NB4 (cell line): Measurements from ENCODE around the genes MYO5A and CCPG1.

GRCh38 chr15:52262911-52263183 is 32.8 kb downstream of the MYO5C start:
- RRBS = no CpG with 5 or more reads among the region's 3 CpGs

DNA sequence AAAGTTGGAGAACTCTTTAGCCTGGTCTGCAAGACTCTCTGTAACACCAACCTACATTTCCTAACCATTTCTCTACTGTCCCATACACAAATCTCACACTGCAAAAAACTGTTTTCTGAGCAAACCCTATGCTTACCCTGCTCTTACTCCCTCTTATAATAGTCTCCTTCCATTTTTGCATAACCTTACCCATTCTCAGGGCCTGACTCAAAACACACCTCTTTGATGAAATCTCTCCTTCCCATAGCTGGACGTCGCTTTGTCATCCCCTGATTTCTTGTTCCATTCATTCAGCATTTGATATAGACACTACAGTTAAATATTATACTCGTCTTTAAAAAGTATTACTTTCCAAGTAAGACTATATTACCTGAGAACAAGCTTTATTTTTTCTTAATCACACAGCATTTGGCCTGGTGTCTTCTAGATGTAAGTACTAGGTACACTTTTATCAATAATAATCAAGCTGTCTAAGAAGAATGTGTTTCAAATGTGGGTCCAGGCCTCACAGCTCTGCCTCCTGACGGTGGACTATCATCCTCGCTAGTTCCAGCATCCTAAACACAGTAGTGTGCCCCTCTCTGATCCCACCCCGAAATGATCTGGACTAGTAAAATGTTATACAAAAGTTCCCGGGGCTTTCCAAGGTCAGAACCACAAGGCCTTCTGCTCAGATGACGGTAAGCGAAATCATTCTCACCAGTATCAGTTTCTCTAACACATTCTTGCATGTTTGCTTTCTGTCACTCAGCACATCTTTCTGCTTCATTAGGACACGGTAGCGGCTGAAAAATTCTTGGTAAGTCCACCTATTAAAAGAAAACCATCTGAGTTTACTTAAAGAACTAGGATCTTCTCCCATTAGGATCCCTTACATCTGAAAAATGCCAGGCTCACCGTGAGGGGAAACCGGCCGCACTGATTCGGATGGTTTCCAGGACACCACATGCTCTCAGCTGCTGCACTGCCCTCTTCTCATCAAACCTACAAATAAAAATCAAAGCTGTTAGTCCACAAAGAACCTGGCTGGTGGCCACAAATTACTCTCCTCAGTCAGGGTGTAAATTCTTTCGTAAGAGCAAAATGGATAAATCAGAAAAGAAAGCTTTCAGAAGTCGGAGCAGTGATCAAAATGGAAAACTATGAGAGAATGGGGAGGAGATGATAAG is 83.7 kb upstream of the MYO5C start:
- RRBS = no CpG with 5 or more reads among the region's 17 CpGs

DNA sequence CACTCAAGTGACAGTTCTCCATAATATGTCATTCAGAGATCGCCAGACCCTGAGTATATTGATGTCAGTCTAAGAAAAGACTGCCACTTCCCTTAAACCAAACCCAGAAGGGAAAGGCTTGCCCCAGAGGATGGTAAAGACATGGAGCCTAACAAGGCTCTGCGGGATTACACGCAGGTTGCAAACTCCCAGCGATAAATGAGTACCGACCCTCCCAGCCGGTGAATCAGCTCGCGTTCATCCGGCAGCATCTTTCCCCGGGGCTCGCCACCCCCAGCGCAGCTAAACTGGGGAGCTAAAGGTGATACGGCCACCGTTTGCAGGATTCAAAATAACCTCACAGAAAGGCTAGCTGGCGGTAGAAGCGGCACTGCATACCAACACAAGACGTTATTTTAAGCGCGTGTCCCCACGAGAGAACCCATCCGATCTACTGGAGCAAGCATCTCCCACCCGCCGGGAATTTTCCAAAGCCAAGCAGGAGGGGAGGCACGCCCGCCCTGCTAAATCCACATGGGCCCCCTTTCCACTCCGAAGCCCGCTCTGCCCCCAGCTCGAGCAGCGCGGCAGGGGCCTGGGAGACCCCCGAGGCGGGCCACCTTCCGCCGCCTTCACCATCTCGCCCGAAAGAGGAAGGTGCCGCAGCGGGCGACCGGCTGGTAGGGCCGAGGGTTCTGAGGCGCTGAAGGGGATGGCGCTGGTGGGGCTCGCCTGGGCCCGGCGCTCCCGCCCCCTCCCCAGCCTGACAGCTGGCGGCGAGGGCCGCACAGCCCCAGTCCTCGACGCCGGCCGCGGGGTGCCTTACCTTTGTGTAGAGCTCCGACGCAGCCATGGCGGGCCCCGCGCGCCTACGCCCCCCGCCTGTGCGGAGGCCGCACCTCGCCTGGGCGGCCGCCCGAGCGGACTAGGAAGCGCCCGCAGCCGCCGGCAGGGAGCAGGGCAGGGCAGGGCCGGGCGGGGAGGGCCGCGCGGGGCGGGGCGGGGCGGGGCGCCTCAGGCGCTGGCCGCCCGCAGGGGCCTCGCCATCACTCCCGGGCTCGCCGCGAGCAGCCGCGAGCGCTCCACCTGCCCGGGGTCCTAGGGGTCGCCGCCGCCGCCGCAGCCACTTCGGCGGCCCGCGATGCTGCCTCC is at the start of gene MYO5A:
TSS of gene MYO5A (minus strand) at position 906 of the 1,131 bp plus-strand sequence.
- RRBS = under 1% methylated on average over 34 of the region's 104 CpGs

- RRBS = no CpG with 5 or more reads among the region's 3 CpGs
These were observed 2.0 kb downstream of the ARPP19 start for GRCh38 chr15:52566789-52567284.

DNA sequence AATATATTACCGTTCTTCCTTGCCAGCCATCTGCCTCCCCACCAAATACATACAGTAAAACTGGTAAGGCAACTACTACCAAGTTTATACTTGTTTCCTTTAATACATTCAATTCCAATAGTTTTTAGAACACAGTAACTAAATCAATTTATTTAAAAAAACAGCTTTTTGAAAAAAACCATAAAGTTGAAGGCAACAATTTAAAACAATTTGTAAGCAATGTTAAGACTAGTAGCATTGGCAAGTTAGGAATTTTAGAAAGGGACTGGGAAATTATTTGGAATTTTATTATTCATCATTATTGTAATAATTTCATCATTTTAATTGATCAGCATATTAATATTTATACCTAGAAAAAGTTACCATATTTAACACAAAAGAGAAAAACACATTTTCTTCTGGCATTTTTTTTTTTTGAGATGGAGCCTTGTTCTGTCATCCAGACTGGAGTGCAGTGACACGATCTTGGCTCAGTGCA is 20.6 kb upstream of the ARPP19 start:
- RRBS = no CpG with 5 or more reads among the region's 2 CpGs

- RRBS = under 1% methylated on average over 19 of the region's 51 CpGs
These were observed 600 bp downstream of the ATOSA start for GRCh38 chr15:52678499-52679077.

- RRBS = no CpG with 5 or more reads among the region's 3 CpGs
These were observed 1.6 kb upstream of the ATOSA start for GRCh38 chr15:52680656-52681313.

DNA sequence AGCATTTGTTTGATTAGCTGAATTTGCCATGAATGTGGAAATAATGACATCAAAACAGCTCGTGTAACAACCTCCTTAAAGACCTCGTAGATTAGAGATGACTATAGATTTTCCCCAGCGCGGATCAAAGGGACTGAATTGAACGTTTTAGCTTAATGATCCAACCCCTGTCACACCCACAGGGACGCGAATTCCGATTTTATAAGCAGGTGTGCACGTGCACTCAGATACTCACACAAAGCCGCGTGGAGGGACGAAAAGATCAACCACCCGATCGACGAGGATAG is 7.2 kb downstream of the ONECUT1 start:
- RRBS = no CpG with 5 or more reads among the region's 15 CpGs

- RRBS = 92% methylated on average over 9 of the region's 28 CpGs
These were observed 15.0 kb upstream of the ONECUT1 start for GRCh38 chr15:52805124-52805562.

DNA sequence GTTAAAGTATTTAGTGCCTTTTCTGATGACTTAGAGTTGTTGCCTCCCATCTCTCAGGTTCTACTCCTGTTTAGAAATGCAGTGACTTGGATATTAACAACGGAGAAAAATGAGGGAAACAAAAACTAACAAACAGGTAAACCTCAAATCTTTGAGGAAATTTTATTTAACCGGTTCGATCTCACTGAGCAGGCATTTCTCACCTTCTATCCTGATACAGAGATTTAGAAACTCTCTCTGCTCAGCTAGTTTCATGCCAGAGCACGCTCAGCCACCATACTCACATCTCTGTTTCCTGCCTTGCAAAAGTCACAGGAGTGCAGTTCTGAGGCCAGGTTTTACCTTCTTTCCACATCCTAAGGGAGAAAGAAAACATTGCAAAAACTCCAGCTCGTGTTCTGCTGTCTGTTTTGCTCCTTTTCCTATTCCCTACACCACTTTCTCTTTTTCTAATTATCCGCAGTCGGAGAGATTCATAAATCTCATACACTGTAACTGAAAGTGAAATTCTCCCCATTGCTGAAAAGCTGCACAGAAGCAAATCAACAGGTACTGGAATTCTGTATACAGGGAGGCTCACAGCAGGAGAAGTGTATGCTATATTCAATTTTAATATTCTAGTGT is 240.6 kb upstream of the ONECUT1 start:
- RRBS = no CpG with 5 or more reads among the region's 7 CpGs

DNA sequence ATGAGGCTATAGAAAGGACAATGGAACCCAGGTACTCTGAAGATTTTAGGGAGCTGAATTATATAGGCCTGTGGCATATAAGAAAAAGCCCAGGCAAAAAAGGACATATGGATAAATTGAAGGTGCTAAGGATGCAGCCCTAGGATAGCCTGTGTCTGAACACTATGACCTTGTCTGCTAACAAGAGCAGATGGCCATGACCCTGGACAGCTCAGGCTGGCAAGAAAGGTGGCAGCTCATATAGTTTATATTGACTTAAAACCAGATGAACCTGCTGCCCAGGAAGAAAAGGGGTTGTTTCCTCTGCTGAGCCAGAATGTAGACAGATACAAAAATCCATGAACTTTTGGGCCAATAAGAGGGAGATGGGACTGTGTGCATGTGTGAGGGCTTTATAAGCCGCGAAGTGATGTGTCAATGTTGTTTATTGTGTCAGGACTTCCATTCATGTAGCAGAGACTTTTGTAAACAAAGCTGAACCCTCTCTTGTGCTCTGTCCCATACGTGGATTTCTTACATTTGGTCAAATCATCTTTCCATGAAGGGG is 321.4 kb downstream of the WDR72 start:
- RRBS = no CpG with 5 or more reads among the region's 3 CpGs

- RRBS = no CpG with 5 or more reads among the region's 3 CpGs
These were observed 309.5 kb downstream of the WDR72 start for GRCh38 chr15:53449783-53450472.

GRCh38 chr15:53455366-53455628 is 304.2 kb downstream of the WDR72 start:
- RRBS = no CpG with 5 or more reads among the region's 2 CpGs

DNA sequence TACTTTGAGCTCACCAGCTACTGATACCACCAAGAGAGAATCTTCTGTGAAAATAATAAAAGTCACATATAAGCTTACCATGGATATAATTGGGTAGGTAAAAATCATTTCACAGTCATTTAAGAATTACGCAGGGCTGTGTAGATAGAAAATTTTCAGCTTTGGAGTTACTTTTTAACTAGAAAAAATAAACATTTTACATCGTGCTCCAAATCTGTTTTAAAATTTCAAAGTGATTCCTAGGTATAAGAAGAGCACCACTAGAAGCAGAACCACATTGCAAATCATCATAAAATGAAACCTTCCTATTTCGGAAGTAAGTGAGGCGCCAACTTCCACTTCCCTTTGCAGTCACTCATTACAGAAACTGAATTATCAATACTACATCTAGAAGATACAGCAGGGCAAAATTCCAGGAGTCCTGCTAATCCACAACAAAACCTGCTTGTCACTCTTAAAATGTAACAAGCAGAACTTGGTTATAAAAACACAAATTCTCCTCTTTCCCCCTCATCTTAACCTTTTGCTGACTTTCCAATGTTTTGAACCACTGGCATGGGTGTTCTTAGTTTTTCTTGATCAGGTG is 44.9 kb downstream of the WDR72 start:
- RRBS = no CpG with 5 or more reads among the region's 4 CpGs

DNA sequence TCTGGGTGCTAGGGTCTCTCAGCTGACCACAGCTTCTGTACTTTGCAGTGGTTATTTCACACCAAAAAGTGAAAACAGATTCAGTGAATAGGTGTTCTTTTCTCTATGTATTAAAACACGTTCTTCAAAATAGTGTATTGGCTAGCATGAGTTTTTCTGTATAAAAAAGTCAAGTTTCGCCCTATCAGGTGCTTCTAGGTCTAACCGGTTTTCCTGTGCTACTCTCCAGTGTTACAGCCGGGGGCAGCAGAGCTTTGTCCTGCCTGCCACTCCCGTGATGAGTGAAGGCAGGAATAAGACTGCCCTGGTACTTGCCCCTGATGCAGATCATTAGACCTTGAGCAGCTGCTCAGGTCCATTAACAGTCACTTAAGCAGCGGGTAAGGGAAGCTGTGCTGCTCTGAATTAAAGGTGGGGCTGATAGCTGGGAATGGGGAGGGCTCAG is 1.4 kb upstream of the UNC13C start:
- RRBS = no CpG with 5 or more reads among the region's 6 CpGs

DNA sequence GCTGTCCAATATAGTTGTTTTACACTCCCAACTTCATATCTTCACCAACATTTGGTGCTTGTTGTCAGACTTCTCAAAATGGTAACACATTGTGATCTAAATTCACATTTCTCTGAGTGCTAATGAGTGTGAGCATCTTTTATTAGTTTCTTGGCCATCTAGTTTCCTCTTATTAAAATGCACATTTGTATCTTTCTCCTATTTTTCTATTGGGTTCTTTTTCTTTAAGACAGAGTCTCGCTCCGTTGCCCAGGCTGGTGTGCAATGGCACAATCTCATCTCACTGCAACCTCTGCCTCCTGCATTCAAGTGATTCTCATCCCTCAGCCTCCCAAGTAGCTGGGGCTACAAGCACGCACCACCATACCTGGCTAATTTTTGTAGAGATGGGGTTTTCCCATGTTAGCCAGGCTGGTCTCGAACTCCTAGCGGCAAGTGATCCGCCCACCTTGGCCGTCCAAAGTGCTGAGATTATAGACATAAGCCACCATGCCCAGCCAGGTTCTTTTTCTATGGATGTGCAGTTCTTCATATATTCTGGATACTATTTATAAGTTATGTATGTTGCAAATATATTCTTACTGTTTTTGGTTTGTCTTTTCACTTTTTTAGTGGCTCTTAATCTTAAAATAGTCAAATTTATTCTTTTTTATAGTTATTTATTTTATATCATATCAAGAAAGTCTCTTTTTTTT is 30.8 kb downstream of the RAB27A start:
- RRBS = no CpG with 5 or more reads among the region's 7 CpGs

DNA sequence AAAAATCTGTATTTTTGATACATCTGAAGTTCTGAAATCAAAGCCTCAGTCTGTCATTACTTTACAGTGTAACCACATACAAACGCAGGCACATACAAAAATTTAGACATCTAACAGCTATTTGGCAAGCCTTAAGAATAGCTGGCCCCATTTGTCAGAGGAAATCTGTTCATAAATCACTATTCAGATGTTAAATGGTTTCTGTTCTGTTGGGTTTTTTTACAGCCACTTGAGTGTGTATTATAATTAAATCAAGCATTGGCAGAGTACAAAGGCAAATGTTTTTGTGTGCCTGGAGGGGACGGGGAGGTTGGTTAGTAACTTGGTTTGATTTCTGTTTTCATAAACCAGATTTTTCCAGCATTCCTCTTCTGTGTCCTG is 24.1 kb downstream of the PIGB start:
- RRBS = no CpG with 5 or more reads among the region's 2 CpGs

DNA sequence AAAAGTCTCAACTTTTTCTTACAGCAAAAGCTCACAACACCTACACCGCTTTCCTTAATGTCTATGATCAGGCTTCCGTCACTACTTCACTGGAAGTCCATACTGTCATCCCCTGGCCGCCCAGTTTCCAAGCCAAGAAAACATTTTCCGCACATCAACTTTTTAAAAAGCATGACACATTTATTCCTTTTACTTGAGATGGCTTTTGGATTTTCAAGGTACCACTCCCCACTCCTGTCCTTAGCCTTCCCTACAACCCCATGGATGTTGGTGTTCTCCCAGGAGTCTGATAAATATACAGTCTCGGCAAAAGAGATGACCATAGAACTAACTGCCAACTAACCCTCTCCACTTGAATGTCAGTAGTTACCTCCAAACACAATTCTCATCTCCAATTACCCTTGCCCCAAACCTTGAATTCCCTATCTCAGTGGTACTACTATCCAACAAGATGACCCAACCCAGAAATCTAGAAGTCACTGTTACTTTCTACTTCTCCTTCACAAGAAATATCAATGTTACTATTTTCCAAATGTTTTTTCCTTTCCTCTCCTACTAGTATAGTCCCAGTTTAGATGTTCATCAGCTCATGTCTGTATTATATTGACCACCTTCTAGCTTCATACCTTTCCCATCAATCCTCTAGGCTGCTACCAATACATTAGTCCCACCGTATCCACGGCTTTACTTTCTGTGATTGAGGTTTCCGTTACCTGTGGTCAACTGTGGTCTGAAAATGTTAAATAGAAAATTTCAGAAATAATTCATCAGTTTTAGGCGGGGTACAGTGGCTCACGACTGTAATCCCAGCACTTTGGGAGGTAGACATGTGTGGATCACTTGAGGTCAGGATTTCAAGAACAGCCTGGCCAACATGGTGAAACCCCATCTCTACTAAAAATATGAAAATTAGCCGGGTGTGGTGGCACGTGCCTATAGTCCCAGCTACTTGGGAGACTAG is 38.0 kb downstream of the PIGB start:
- RRBS = no CpG with 5 or more reads among the region's 12 CpGs

DNA sequence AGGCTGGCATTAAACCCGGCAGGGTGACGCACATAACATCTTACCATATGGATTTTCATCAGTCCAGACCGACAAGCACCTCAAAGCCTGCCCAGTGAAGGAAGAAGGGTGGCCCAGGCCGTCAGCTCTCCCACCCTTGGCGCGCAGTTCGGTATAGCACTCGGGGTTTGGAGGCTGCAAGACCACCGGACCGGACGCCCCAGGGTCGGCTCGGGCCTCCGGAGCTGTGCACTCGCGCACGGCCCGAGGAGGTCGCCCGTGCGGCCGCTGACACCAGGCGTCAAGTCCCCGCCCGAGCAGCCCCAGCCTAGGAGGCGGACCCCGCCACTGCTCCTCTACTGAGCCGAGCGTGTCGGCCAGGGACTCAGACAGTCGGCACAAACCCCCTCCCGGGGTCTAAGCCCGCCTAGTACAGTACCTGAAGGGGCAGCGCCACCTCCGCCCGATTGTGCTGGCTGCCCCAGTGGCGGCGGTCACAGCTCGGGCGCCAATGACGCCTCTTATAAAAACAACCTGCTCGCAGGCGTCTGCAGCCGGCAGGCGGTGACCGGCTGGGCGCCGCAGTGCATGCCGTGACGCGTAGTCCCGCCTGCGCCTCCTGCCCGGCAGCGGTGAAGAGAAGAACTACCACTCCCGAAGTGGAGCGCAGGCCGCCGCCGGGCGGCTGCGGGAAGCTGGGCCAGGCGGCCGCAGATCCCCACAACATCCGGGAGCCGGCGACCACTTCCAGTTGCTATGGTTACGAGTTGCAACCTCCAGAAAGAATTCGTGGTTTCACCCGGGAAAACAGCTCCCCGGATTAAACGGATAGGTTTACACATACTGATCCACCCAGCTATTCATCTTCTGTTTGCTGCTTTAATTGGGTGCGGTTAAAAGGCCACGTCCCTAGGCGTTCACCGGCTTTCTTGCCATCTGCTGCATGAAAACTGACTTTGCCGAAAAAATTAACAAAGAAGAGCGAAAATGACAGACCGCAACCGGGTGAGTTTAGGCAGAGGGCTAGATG is at the start of gene CCPG1:
TSS of gene CCPG1 (minus strand) at position 557 of the 1,009 bp plus-strand sequence.
- RRBS = under 1% methylated on average over 34 of the region's 80 CpGs

- RRBS = no CpG with 5 or more reads among the region's 4 CpGs
These were observed 18.4 kb upstream of the DNAAF4 start for GRCh38 chr15:55526577-55526776.